Endodermal cell (in vitro differentiated cells): Measurements from ENCODE around the gene SFT2D1.

DNA sequence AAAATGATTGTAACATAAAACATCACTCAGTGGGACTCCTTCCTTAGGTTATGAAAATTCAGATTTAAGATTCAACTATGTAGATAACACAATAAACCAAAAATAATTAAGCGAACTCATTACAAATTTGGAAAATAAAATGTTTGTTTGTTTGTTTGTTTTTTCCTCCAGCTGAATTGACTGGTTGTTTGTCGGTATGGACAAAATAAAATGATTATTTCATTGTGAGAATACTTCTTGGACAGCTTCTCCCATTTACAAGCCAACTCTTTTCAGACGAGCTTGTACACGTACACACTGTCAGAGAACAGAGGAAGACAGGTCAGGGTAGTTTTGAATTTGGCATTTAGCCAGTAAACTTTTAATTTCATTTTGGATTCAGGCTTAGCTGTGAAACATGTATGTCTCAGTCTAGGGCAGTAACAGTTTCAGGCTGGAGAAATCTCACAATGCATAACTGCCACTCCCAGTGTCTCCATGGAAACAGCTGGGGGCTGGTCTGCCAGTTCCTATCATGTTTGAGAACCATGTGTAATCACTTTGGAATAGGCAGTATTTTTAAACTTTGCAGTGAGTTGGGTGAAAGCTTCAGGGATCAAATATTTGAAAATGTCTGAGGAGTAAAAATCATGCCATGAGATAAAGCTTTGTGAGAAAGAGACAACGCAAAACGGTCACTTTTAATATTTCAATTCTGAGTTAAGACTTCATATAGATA, 22.0 kb upstream of the QKI start:
- PRO-cap = no peak

DNA sequence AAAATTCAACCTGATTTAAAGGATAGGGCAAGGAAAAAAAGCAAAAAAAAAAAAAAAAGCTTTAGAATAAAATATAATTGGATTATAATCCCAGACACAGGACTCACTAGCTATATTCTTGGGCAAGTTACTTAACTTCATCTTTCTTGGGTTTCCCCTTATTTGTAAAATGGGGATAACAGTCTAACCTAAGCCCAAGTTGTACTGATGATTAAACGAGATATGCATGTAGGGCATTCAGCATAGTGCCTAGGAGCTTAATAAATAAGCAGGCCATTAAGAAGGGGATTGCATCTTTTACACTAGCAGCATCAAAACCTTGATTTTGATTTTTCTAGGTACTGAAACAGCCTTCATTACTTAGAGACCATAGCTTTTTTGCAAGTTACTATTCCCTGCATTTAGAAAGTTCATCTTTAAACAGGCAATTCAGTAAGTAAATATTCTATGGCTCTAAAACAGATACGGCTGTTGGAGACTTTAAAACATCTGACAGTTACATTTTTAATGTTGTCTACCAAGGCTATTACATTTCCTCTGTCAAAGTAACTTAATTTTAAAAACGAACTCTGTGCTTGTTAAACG, 2.1 kb upstream of the QKI start:
- PRO-cap = no peak

- PRO-cap = no peak
These were observed 2.0 kb downstream of the QKI start for GRCh38 chr6:163416291-163417123.

- PRO-cap = no peak
These were observed 43.8 kb downstream of the QKI start for GRCh38 chr6:163458249-163458740.

- PRO-cap = no peak
These were observed 119.0 kb downstream of the QKI start for GRCh38 chr6:163533516-163533862.

GRCh38 chr6:163573913-163574829, 159.7 kb downstream of the QKI start:
- PRO-cap = no peak

- PRO-cap = no peak
These were observed 362.9 kb downstream of the QKI start for GRCh38 chr6:163777466-163777802.

DNA sequence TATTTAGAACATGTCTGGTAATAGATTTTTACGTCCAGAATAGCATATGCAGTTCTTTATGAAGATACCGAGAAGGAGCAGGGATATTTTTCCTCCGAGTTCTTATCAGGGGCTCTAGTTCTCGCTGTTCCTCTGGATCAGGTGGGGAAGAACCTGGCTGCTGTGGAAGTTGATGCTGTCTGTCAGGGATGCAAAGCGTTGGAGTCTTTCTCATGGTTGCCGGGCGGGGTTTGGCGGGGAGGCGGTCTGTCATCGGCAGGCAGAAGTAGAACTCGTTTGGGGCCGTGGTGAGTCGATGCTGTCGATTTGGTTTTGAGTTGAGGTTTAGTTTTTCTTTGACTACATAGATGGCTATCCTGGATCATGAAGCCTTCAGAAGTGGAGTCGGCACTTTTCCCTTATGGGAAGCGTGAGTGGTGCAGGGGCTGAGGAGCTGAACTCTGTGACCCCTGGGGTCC, 691.2 kb downstream of the QKI start:
- PRO-cap = no peak

DNA sequence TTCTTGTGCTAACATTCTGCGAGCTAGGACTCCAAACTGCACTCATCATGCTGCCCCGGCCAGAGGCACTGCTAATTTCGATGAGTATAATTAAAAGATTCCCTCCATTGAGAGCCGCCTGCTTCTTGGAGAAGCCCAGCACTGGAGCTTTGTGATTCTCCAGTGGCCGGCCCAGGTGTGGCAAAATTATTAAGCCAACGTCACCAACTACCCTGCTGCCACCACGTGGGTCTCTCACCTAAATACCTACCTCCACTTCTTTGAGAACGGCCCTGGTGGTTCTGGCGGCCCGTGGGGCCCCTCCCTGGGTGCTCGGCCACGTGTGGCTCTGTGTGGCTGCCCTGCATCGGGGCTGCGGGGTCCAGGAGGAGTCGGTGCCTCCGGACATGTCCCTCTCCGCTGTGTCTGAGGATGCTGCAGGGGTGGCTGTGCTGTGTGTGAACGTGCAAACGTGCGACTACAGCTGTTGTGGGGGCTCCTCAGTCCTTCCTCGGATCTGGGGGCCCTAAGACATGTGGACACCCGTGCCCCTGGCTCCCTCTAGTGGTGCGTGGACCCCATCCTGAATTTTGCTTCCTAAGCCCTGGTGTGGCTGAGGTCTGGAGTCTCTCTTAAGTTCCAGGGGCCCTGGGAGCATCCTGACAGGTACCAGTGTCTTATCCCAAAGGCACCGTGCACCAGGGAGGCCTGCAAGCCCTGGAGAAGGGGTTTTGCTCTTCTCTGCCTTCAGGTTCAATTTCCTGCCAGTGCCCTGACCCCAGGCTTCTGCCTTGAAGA, 691.8 kb downstream of the QKI start:
- PRO-cap = no peak

DNA sequence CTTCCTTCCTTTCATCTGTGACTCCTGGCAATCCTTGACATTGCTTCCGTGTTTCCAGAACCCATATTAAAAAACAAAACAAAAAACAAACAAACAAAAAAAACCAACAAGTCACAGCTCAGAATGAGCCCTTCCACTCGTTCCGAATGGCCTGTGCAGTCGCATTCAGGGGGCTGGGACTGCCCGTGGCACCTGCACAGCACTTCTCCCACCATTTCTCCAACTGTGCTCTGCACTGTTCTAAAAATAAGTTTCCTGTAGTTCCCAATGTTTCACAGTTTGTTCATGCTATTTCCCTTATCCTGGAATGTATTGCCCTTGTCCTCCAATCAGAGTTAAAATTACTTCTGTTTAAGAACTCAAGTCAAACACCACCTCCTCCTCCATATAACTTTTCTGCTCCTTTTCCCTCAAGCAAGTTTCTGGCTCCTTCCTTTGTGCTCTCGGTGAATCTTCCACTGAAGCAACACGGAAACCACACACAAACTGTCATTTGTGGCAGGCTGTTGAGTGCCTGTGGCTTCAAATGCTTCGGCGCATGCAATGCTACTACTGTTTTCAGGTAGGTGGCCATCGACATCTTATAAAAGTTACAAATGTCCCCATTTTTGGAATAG, 57.8 kb downstream of the PDE10A start:
- PRO-cap = no peak

DNA sequence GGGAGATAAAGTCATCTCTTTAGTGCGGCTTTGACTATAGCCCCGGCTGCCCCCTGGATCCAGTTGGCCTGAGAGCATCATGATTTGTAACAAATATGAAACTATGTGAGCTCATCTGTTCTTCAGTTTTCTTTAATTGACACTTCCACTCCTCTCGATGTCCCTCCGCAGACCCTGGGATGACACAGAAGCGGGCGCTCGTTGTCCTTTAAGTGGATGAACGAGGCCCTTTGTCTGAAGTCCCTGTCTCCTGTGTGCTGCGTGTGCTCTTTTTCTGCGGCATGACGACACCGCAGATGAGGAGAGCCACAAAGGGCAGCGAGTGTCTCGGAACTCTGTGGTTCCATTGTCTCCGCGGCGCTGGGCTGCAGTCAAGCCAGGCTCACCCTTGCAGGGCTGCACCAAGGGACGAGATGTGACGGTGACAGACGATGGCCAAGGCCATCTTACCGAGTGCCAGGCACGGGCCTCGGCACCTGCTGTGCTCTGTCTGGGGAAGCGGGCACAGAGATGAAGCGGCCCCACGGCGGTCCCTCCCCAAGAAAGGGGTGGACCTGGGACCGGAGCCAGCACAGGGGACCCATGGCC, 10.6 kb downstream of the PRR18 start:
- PRO-cap = no peak

GRCh38 chr6:166305826-166306209, 2.4 kb downstream of the PRR18 start:
- PRO-cap = no peak

- PRO-cap = bidirectional peak, plus-strand start at chr6:166342648, minus-strand start at chr6:166342515; bidirectional peak, plus-strand start at chr6:166343099, minus-strand start at chr6:166342869
These were observed at the start of gene SFT2D1 for GRCh38 chr6:166342437-166343576. Gene SFT2D1 (minus strand): TSS chr6:166342545.

- PRO-cap = no peak
These were observed 45.4 kb downstream of the RAMACL start for GRCh38 chr6:166540970-166541685.

GRCh38 chr6:166572693-166573583, 13.5 kb downstream of the RAMACL start:
- PRO-cap = no peak

DNA sequence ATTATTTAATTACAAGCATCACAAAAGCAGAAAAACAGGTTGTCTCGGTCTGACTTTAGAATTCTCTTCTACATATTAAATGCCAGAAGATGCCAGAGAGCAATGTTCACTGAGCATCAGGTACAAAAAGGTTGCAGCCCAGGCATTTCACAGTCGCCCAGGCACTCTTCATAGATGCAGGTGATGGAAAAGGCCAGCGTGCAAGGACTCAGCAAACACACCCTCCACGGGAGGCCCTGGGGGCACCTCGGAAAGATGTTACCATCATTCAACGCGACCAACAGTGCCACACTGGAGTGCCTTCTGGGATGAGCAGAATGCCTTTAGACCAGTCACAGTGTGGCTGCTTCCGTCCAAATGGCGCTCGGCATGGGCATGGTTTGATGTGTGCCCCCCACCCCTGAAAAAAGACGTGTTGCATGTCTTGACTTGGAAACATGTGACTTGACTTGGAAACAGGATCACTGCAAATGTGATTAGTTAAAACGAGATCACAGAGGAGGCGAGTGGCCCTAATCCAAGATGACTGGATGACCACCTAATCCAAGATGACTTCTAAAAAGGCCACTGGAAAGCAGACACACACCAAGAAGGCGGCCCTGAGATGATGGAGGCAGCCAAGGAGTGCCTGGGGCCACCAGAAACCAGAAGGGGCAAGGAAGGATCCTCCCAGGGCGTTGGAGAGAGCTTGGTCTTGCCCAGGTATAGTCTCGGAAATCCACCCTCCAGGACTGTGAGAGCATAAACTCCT, 4.7 kb upstream of the RAMACL start:
- PRO-cap = no peak

DNA sequence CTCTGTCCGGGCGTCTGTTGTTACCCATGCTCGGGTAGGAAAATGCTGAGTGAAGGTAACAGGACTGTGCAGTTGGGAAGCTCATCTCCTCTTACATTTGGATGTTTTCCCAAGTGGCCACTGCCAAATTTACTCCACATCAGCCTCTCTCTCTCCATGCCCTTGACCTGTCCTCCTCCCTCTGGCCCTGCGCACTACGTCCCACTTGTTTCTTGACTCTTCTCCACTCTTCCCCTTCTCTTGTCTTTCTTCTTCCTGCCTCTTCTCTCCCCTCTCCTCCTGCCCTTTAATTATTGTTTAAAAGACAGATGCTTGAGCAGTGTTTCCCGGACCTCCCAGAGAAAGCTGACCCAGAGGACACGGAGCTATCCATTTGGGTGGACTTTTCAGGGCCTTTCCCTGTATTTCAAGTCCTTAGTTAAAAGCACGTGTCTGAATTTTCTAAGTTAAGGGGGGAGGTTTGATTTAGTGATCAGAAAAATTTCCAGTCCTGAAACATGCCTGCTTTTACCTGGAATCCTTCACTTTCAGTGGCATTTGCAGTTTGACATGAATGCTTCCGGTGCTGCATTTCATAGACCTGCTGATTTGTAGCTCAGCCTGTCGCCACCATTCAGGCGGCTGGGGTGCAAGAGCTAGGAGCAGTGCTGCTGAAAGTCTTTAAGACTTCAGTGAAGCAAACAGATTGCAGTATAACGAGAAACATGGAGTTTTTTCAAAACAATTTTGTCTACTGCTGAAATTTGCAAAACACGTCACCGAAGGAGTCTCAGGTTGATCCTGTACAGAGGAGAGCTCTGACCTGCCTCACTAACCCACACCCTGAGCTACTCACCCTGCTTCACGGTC, 14.2 kb downstream of the RPS6KA2 start:
- PRO-cap = no peak

- PRO-cap = bidirectional peak, plus-strand start at chr6:166626385, minus-strand start at chr6:166626427
These were observed 779 bp downstream of the RPS6KA2 start for GRCh38 chr6:166626203-166626741.

DNA sequence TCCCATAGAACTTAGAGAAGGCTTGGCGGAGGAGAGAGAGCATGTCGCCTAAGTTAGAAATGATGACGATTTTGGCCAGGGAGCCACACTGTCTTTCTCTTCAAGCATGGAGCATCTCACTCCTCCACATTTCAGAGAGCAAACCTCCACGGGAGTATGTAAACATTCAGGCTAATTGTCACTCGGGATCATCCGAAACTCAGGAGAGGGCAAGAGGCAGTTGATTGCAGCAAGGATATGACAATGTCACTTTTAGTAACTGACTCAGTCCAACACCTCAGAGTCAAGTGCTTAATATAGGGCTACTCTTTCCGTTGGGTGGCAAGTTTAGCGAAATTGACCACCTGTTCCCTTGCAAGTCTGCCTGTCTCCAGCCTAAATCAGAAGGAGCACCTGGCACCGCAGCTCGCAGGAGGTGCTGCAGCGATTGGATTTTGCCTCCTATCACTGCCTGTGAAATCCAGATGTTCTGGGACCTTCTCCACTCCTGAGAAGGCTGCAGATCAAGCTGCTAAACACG, 65.8 kb upstream of the RPS6KA2 start:
- PRO-cap = no peak

DNA sequence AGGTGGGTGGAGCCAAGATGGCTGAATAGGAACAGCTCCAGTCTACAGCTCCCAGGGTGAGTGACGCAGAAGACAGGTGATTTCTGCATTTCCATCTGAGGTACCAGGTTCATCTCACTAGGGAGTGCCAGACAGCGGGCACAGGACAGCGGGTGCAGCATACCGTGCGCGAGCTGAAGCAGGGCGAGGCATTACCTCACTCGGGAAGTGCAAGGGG, 161.7 kb upstream of the RPS6KA2 start:
- PRO-cap = no peak